Thoracic aorta (tissue), 1 donor: ENCODE results near the genes BOD1L2 and NARS1.

DNA sequence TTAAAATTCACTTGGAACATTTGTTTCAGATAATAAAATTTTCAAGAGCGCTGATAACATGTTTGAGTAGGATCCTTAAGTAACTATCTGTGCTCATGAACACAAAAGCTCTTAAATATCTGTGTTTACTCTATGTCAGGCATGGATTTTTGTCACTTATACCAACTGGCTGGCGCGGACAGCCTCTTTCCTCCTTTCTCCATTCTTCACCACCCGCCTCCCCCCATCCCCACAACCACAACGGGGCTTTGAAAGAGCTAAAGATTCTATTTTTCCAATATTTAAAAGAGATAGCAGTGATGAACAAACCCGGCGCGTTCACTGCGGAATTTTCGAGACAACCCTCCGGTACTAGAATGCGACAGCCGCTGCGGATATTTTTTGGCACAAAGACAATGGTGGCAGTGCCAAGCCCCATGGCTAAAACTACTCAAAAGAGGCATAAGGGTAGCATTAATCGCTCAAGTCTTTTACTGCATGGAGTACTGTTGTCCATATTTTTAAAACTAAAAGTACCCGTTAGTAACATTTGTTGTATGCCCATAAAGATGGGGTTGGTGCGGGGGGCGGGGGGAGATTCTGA is 181.4 kb downstream of the TCF4 start:
- RAMPAGE, long total RNA, result no peak

DNA sequence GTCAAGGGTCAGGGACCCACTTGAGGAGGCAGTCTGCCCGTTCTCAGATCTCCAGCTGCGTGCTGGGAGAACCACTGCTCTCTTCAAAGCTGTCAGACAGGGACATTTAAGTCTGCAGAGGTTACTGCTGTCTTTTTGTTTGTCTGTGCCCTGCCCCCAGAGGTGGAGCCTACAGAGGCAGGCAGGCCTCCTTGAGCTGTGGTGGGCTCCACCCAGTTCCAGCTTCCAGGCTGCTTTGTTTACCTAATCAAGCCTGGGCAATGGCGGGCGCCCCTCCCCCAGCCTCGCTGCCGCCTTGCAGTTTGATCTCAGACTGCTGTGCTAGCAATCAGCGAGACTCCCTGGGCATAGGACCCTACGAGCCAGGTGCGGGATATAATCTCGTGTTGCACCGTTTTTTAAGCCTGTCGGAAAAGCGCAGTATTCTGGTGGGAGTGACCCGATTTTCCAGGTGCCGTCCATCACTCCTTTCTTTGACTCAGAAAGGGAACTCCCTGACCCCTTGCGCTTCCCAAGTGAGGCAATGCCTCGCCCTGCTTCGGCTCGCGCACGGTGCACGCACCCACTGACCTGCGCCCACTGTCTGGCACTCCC is 132.9 kb upstream of the TCF4 start:
- RAMPAGE, long total RNA, result no peak

DNA sequence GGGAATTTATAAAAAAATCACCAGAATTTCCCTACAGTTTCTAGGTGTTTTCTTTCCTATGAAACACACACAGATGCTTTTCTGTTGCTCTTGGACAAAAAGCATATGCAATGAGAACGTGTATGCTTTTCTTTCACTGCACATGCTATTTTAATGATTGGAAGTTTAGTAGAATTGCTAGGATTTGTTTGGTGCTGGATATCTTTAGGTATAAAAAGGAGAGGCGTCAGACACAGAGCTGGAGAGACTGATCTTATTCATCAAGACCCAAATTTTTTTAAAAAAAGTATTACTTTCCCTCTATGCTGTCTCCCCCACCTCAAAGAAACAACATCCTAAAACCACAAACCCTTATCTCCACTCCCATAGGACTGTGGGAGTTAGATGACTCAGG is 144.0 kb upstream of the TCF4 start:
- RAMPAGE, long total RNA, result no peak

DNA sequence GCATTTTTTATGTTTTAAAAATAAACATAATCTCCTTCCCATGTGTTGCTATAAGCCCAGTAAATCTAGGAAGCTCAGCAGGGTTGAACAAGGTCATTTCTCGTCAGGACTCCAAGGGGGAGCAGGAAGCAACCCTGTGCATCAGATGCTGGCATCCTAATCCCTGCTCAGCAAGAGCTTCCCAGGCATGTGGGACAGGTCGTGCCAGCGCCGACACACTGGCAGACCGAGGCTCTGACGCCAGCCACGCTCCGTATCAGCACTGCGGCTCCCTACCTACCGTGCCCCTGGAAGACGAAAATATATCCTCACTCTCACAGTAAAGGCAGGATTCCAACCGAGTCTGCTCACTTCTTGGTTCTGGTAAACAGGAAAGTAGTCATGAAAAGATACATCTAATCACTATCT is 61.5 kb downstream of the TXNL1 start:
- RAMPAGE, long total RNA, result no peak

DNA sequence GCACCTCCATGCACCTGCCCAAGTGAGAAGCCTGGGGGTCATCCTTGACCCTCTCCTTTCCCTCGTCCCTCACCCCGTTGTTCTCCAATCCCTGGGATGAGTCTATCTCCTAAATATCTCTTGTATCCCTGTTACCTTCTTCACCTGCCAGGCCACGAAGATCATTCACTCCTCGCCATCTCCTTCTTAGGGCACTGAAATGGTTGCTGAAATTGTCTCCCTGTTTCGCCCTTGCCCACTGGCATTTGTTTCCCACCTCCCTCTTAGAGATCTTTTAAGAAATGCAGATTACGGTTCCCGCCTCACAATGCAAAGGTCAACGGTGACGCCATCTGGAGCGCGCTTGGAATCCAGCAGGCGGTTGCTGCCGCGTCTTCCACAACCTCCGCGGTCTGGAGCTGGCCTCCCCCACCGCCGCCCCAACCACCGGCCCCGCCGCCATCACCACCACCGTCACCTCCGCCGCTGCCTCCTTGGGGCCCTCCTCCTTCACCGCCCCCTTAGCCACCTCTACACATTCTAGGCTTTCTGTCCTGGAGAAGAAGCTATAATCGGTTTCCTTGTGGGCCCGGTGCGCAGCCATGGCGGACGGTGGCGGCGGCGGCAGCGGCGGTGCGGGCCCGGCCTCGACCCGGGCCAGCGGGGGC is at the start of gene BOD1L2:
Gene BOD1L2 (plus strand): TSS at position 356 of the 647 bp plus-strand sequence.
- RAMPAGE, long total RNA, result no peak

- RAMPAGE, long total RNA, result start-site peak on the minus strand at chr18:57621748-57621830, 1,463 reads
These were observed at the start of gene NARS1 for GRCh38 chr18:57621097-57622063. TSS of gene NARS1 (minus strand) at chr18:57621836.

GRCh38 chr18:57719327-57720112 is 83.6 kb downstream of the ATP8B1 start:
- RAMPAGE, long total RNA, result no peak

- RAMPAGE, long total RNA, result no peak
These were observed 16.6 kb upstream of the ATP8B1 start for GRCh38 chr18:57819423-57820480.

- RAMPAGE, long total RNA, result no peak
These were observed 58.8 kb downstream of the NEDD4L start for GRCh38 chr18:58102775-58103211.

DNA sequence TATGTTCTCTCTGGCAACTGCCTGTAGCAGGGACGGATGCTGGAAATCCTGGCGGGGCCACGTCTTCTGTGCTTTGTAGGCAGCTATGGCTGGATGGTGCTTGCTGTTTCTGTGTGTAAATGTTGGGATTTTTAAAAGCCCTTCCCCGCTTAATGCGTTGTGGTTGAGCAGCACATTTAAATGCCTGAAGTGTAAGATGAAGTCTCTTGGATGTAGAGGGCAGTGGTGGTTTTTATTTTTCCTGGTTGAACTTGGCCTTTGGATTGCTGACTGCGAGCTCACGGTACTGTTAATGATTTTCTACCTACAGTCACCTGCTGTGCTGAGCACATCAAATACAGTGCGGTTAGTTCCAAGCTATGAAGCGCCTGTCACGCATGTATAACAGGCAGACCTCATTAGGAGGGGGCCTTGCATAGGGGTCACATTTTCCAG is 84.6 kb downstream of the NEDD4L start:
- RAMPAGE, long total RNA, result no peak

DNA sequence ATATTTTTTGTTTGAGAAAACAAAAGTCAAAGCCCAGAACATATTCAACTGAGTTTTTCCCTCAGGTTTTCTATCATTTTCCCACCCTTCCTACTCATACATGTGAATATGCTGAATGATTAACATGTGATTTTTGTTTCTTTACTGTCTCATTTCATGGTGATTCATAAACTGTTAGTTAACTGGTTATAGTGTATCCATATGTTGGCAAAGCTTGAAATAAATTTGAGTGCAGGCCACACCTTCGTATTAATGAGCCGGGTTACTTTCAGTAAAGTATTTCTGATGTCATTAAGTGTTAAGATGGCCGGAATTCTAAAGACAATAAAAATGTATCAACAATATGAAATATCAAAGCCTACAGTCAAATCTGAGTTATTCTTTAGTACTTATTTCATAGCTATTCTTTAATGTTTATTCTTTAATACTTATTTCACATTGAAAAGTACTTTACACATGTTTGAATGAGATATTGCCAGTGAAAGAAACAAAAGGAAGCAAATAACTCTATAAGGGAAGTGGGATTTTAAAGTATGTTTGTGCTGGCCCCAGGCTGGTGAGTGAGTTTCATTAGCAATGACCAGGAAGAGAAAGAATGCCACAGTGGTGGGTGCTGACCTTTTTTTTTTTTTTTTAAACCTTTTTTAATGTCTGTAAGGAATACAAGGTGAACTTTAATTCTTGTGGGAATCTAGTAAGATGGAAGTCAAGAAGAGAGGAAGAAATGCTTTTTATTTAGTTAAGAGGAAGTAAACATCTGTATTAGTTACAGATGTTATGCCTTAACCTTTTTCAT is 178.6 kb downstream of the NEDD4L start:
- RAMPAGE, long total RNA, result no peak

DNA sequence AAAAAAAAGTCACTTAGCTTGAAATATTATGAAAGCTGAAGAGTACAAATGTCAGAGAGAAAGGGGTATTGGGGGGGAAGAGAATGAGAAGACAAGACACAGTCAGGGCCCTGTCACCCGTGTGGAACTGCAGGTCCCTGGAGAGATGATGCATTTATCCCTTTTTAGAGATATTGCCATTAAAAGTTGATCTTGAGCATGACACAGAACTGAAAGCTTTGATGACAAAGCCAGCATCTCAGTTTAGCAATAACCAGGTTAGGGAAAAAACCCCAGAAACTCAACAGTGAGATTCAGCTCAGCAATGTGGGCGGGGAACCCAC is 181.0 kb downstream of the NEDD4L start:
- RAMPAGE, long total RNA, result no peak

DNA sequence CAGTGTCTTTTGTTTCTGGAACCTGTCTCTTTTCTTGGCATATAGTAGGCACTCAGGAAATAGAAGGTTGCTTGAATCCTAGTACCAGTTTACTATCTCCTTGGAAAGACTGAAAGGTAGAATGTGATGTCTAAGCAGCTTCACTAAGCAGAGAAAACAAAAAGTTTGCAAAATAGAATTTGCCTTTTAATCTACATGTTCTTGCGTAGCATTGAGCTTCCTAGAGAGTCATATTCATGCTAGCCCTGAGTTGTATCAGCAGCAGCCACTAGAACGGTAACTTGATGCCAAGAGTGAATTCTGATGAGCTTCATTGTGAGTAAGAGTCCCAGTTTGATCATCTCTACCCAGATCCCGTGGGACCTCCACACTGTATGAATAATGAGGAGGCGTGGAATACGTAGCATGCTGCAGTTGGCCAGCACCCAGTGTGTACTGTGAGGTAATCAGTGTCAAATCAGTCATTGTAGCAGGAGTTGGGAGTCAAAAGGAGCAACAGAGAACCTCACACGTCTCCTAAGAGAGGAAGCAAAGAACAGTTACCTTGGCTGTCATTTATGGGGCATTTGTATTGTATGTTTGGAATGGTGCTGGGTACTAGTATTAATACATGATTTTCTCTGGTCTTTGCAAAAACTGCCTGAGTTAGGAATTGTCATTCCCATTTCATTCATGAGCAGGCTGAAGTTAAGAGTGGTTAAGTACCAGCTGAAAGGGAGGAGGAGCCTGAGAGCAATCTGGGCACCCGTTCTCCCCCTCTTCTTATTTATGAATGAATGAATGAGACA is 197.9 kb downstream of the NEDD4L start:
- RAMPAGE, long total RNA, result no peak

DNA sequence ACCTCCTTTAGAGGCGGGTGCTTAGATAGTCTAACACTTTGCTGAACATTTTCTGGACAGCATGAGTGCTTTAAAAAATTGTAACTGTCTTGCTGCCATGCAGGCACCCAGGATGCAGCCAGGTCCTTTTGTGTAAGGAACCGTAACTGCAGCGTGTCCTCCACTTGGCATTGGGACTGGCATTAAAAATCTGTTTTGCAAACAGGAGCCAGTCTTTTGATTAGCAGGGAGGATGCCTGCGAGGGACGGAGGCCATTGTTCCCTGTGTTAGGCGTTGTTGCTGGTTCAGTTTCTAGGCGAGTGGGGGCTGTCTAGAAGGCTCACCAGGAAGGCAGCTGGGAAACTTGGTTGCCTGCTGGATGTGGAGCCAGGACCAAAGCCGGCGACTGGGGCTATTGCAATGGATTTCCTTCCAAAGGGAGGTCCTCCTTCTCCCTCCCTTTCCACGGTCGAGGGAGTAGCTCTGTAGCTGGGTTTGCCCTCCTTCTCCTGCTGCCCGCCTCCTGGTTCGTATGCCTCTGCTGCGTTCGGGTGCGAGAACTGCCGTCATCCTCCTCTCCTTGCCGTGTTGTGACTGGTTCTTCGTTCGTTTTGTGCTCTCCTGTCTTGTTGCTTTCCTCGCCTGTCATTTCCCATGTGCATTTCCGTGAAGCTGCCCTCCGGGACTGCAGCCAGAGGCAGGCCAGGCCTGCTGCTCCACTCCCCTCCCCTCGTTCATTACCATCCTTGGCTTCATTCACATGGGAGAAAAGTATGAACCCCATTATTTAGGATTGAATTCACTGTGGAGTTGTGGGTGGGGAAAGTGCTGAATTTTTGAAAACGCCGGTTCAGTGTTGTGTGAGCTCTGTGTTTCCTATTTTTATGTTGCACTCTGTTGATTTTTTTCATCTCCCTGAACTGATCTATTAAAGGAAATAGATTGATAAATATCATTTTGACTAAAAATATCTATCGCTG is 203.4 kb downstream of the NEDD4L start:
- RAMPAGE, long total RNA, result no peak

GRCh38 chr18:58315468-58316341 is 271.7 kb downstream of the NEDD4L start:
- RAMPAGE, long total RNA, result no peak

GRCh38 chr18:58324786-58325254 is 280.8 kb downstream of the NEDD4L start:
- RAMPAGE, long total RNA, result no peak

DNA sequence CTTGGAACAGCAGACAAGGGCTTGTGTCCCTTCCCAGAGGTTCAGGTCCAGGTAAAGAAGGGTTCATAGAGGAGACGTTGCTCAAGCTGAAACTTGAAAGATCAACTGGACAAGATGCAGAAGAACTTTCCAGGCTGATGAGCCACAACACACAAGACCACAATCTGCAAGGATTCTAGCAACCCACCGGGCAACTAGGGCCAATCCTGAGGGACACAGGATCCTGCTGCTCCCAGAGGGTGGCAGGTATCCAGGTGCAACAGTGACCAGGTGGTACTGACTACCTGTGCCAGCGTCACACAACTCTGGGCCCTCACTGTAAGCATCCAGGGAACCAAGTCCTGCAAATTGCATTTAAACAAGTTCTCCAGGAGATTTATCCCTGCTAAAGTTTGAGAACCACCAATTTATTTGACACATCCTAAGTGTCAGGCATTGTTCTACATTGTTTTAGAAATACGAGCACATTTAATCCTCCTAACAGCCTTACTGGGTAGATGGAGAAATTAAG is 215.7 kb downstream of the ALPK2 start:
- RAMPAGE, long total RNA, result no peak

DNA sequence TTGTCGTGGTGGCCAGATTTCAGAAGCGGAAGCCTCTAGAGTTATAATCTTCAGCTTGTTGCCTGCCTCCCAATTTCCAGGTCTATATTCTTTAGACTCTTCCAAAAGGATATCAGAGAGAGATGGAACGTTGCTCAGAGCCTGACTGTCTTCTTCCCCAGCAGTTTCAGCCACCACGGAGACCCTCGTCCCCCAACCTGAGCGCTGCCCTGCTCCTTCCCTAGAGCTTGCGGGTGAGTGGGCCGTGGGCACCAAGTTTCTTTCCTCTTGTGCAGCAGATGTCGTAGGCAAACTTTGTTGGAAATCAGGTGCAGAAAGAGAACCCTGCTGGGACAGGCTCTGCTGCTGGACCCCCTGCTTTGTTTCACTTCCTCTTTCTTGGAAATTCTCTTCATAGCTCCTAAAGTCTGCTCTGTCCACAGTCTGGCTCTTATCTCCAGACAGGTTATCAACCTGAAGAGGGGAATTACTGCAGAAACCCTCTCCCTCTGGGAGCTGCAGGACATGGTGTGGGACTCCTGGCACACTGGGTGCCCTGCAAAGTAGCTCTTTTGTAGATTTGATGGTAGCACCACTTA is 92.4 kb downstream of the ALPK2 start:
- RAMPAGE, long total RNA, result no peak

DNA sequence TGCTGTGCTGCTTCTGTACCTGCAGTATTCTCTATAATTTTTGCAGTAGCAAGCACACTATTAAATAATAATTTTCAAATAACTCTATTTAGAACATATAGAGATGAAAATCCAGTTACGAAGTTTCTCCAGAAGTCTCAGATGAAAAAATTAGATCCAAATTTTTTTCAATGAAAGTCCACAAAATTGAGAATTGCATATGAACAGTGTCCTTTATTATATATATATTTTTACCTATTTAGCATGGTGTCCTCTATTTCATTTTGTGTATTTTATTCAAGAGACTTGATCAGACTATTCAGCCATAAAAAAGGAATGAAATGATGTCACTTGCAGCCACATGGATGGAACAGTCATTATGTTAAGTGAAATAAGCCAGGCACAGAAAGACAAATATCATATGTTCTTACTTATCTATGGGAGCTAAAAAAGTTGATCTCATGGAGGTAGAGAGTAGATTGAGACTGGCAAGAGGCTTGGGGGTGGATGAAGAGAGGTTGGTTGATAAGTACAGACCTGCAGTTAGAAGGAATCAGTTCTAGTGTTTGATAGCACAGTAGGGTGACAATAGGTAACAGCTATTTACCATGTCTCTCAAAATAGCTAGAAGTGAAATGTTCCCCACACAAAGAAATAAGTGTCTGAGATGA is 40.9 kb downstream of the MALT1 start:
- RAMPAGE, long total RNA, result no peak

DNA sequence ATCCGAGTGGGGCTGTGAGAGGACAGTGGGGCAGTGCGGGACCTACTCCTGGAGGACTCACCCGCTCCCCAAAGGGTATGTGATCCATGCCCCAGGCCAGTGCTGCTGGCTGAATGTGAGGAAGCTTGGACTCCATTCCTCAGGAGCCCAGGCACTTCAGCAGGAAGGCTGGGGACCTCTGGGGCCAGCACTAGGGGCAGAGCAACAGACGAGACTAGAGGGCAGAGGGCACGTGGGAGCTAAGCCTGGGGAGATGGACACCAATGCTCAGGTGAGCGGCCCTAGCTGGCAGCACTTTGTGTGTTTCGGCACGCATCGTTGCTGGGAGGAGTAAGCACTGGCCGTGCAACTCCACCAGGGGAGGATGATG is 84.9 kb downstream of the MALT1 start:
- RAMPAGE, long total RNA, result no peak